CMK (cell line): ENCODE measurements around the gene GALNT2.

DNA sequence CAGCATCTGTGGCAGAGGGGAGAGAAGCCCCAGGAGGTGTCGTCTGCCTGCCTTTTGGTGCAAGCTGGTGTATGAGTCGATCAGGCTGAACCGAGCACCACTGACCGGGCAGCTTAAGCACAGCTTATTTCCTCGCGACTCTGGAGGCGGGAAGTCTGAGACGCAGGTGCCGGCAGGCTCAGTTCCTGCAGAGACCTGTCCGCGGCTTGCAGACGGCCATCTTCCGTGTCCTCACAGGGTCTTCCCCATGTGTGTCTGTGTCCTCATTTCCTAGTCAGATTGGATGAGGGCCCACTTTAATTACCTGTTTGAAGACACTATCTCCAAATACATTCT, 123.7 kb upstream of the RAB4A start:
- RRBS = 71% methylated on average over 6 of the region's 13 CpGs

- RRBS = no CpG with 5 or more reads among the region's 9 CpGs
These were observed 87.0 kb upstream of the RAB4A start for GRCh38 chr1:229183661-229184659.

DNA sequence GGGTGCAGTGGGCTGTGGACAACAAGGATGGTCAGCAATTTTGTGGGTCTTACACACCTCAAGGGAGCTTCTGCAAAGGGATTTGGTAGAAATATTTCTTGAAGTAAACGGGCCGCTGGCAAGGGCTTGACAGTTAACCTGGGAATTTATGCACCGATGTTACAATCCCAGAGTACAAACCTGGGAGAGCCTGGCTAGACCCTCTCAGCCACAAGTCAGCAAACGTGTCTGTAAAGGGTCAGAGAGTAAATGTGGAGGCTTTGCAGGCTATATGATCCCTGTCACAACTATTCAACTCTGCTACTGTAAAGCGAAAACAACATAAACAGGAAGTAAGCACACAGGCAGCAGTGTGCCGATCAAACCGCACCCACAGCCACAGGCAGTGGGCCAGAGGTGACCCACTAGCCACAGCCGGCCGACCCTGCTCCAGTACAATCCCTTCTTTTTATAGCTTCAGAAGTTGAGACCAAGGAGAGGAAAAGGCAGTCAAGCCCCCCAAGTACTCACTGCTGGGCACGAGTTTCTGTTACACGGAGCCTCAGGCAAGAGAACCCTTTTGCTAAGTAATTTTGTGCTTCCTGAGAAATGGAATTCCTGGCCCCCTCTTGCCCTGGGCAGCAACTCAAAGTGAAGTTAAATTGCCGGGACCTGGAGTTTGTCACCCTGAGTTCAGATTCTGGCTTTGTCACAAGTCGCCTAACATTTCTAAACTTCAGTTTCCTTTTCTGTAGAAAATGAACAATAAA, 71.0 kb upstream of the RAB4A start:
- RRBS = no CpG with 5 or more reads among the region's 13 CpGs

GRCh38 chr1:229217725-229218154, 53.2 kb upstream of the RAB4A start:
- RRBS = no CpG with 5 or more reads among the region's 9 CpGs

GRCh38 chr1:229298863-229299629, 28.1 kb downstream of the RAB4A start:
- RRBS = no CpG with 5 or more reads among the region's 7 CpGs

- RRBS = no CpG with 5 or more reads among the region's 10 CpGs
These were observed 29.3 kb downstream of the RAB4A start for GRCh38 chr1:229299747-229301068.

- RRBS = 62% methylated on average over 4 of the region's 11 CpGs
These were observed 27.7 kb upstream of the CCSAP start for GRCh38 chr1:229370375-229371069.

DNA sequence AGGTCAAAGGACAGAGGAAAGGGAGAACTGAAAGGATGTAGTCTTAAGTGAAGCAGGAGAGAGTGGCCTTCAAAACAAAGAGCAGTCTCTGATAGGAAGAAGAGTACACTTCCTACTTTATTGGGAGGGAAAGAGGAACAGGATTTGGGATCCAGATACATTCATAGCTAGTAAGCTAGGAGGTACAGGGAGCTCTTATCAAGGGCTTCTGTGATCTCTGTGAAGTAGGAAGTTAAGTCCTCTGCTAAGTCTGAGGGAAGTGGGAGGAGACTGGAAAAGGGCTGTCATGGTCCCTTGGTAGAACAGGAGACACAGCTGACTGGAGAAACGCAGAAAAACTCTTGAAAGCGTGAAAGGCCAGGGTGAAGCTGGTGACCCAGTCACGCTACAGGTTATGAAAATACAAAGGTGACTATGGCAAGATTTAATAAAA, 28.1 kb downstream of the NUP133 start:
- RRBS = no CpG with 5 or more reads among the region's 3 CpGs

DNA sequence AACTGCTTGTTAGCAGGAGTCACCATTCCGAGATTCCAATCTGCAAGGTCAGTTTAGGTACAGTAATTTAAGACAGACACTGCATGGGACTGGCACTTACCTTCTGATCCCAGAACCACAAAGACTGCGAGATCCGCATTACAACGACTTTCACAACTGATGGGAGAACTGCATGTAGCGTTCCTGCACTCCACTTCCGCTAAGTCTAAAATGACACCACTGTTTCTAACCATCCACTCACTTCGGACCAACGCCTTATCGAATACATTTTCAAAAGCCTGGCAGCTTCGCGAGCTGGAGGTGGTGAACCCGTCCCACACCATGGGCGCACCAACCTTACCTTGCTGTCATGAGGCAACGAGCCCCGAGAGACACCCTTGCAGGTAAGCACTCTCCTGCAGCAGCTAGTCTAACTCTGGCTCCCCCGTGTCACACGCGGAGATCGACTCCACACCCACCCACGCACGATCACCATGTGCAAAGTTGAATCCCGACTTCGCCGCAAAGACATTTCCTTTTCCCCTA, 903 bp downstream of the TAF5L start:
- RRBS = no CpG with 5 or more reads among the region's 24 CpGs

GRCh38 chr1:229705719-229706098, 79.7 kb downstream of the URB2 start:
- RRBS = no CpG with 5 or more reads among the region's 5 CpGs

DNA sequence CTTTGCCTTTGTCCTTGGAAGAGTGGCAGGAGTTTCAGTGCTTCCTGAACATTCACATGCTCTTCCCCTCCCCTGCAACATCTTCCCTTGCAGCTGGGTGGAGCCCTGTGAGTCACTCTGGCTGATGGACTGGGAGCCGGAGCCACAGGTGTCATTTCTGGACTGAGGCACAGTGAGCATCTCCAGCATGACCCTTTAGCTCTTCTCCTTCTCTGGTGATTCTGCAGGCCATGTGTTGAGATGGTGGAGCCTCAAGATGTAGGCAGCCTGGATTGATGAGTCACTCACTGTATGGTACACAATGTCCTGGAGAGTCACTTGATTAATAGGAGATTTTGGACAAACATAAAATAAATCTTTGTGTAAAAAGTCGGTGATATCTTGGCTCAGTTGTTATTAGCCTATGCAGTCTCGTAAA, 217.8 kb downstream of the URB2 start:
- RRBS = no CpG with 5 or more reads among the region's 3 CpGs

DNA sequence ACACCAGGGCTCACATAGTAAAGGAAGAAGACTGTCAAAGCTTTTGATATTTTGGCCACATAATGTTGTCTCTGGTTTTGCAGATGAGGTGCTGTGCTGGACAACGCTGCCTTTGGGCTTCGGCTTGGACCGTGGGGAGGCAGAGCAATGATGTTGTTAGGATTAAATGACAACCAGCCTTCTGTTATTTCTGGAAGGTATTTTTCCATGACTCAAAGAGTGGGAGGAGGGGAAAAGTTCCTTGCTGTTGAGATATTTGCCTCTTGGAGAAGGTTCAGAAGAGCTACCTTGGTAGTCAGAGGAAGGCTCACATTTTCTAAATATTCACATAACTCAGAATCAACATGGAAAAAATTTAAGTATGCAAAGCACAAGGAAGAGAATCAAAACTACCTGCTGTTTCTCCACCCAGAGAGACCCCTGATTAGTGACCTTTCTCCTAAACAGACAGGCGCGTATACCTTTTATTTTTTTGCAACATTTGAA, 187.2 kb upstream of the GALNT2 start:
- RRBS = no CpG with 5 or more reads among the region's 5 CpGs

GRCh38 chr1:230066323-230067431, at the start of gene GALNT2:
TSS of gene GALNT2 (plus strand) at chr1:230067238.
- RRBS = under 1% methylated on average over 58 of the region's 110 CpGs

- RRBS = no CpG with 5 or more reads among the region's 11 CpGs
These were observed 3.4 kb downstream of the GALNT2 start for GRCh38 chr1:230070365-230070966.

DNA sequence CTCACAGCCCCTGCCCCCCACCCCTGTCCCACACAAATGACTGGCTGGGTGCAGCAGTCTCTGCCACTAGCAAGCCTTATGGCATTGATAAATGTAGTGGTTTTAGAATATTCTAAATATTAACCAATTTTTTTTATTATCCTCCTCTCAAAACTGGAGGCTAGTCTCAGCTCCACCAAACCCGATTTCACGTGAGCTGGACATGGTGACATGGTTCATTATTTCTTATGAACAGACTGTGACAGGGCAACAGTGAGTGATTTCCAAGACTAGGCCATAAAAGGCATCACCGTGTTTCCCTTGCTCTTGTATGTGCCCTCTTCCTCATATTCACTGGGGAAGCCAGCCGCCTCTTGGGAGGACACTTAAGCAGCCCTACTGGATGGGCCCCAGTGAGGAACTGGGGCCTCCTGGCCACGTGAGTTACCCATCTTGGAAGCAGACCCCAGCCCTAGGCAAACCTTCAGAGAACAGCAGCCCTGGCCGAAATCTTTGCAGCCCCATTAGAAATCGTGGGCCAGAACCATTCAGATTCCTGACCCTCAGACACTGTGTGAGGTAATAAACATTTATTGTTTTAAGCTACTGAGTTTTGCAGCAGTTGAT, 105.0 kb downstream of the GALNT2 start:
- RRBS = no CpG with 5 or more reads among the region's 7 CpGs

GRCh38 chr1:230281354-230282268, 144.5 kb downstream of the PGBD5 start:
- RRBS = no CpG with 5 or more reads among the region's 27 CpGs

DNA sequence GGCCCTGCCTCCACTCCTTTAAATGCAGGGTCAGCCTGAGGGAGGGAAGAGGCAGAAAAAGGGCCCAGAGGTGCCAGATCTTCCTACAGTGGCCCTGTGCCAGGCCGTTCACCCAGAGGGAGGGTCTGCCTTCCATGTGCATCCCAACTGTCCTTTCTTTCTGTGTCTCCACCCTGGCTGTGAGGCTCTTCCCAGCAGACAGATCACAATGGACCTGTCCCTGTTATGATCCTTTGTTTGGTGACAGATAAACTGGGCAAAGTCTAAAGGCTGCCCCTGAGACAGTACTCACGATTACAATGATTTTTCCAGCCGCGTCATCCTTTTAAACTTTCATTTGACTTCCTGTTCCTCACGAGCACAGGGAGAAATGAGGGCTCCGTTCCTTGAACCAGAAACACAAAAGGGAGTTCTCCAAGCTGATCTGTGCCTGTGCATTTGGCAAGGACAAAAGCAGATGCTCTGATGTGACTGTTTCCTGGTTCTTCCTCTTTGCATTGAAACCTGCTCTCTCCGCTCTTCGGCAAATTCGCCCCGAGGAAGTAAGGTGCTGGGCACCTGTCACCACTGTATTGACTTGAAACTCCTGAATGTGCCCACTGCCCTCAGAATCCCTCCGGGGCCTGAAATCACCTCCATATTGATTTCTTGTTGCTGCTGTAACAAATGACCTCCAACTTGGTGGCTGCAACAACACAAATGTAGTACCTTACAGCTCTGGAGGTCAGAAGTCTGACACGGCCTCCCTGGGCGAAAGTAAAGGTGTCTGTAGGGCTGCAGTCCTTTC, 126.6 kb downstream of the PGBD5 start:
- RRBS = no CpG with 5 or more reads among the region's 13 CpGs

- RRBS = no CpG with 5 or more reads among the region's 10 CpGs
These were observed 3.5 kb downstream of the PGBD5 start for GRCh38 chr1:230422564-230423086.

GRCh38 chr1:230750444-230751063, 3.4 kb downstream of the CAPN9 start:
- RRBS = no CpG with 5 or more reads among the region's 8 CpGs

DNA sequence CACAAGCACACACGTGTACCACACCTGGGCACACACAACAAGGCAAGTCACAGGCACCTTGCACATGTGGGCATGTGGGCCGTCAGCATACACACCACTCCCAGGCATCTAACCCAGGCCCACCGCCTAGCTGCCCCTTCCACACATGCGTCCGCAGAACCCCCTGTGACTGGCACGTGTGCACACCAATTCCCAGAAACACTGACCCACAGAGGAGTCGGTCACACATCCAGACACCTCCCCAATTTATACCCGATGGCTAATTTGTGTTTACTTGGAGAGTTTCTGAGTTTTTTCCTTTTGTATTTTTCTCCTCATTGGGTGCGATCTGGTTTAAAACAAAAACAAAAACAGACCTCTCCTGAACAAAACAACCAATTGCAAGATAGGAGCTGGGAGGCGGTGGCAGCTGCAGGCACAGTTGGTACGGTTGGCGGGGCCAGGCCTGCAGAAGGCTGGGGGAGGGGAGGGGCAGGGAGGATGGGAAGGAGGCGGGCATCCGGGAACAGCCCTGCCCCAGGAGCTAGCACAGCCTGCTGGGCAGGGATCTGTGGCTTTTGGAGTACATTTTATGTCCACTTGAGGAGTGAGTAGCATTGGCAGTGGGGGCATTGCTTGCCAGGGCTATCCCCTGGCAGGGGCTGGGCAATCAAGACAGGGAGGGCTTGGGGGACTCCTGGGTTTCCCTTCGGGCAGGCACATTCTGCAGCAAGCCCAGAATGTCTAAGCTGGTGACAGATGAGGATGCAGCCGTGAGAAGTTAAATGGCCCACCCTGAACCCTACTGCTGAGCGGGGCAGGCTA, 5.1 kb downstream of the CAPN9 start:
- RRBS = no CpG with 5 or more reads among the region's 17 CpGs